Cardiac atrium fibroblast (primary cell): Measurements from ENCODE around the genes KITLG and DUSP6.

DNA sequence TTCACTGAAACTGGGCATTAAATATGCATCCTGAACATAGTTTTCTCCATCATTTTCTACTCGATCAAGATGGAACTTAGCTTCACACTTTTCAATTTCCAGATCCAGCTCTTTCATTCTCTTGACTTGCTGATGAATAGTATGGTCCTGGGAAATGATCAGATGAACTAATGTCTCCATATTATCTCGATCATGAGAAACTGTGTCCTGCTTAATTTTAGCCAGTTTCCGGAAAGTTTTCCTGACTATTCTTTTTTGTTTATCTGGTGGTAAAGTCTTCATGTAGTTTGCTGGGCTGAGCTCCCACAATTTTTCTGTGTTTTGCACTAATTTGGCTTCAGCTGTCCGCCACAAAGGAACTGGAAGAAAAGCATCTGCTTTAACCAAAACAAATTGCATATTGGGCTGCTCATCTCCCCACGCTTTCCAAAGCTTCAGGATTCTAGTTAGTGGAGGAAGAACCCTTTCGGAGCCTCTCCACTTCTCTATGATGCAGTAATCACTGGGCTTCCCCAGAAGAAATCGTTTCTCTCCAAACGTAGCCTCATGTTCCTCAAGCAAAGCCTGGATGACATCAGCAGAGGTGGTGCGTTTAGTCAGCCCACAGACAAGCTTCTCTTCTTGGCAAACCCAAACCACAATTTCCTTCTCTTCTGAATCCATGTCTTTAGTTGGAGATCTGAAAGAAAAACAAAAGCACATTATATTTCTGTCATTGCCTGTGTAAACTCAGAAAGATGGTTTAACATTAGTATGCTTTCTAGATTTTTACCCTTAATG, 30.7 kb downstream of the RASSF9 start:
- RAMPAGE, long total RNA: no peak

- RAMPAGE, long total RNA: no peak
Measured at GRCh38 chr12:86261529-86261926, 5.3 kb upstream of the MGAT4C start.

DNA sequence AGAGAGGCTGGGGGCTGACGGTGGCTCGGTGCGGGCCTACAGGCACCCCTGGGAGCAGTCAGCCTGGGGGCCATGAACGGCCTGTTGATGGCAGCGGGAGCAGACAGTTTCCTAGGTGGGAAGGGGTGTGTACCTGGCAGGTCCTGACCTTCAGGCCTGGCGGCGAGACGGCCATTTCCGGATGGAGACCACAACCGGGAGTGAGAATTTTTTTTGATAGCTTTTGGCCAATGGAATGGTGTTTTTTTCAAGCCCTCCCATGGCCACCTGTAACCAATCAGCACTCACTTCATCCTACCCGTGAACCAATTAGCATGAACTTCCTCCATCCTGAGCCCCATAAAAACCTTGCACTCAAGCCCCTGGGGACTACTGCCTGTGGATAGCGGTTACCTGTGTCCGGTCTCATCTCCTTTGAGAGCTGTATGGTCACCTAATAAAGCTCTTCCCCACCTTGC, 344.9 kb upstream of the MGAT4C start:
- RAMPAGE, long total RNA: no peak

GRCh38 chr12:88419051-88419415, 161.2 kb downstream of the KITLG start:
- RAMPAGE, long total RNA: no peak

- RAMPAGE, long total RNA: no peak
Measured at GRCh38 chr12:88579929-88581116, at the start of gene KITLG. KITLG (minus strand) TSS chr12:88580471.

- RAMPAGE, long total RNA: no peak
Measured at GRCh38 chr12:89212268-89212857, 139.9 kb downstream of the DUSP6 start.

DNA sequence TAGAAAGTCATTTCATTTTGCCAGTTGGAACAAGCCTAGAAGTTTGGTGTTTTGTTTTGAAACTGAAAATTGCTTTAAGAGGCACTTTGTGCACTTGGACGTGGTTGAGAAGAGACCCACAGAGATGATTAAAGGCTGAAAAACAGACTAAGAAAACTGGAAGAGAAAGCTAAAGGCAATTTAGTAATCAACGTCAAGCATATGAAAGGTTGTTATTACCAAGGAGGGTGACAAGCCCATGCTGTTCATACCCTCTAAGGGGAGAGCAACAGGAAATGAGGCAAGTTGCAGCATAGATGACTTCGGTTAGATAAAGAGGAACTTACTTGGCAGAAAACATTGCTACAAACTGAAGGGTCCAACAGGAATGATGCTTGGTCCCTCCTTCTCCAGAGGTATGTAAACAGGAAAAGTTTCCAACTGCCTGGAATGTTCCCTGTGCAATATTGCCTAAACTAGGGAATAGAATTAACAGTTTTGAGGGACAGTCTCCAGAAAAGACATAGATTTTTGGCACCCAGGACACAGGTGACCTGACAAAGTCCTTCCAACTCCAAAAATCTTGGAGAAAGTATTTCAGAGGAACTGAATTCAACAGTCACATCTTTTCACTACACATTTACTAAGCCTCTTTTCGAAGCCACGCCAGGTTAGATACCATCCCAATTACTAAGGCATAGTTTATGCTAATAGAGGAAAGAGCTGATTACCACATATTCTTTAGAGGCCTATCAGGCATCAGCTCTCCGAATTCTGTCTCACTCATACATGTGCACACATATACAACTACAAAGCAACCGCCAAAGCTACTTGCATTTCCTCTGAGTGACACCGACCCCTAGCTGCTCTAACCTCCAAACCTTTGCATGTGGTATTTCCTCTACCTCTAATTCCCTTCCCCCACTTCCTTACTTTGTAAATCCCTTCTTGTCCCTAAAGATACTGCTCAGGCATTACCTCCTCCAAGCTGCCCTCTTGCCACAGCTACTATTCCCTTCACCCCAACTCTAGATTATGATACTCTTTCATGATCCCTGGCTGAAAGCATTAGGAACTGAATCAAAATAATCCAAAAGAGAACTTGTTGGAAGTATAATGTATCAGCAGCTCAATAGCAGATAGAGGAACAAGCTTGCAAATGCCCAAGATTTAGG, 107.4 kb downstream of the DUSP6 start:
- RAMPAGE, long total RNA: no peak

DNA sequence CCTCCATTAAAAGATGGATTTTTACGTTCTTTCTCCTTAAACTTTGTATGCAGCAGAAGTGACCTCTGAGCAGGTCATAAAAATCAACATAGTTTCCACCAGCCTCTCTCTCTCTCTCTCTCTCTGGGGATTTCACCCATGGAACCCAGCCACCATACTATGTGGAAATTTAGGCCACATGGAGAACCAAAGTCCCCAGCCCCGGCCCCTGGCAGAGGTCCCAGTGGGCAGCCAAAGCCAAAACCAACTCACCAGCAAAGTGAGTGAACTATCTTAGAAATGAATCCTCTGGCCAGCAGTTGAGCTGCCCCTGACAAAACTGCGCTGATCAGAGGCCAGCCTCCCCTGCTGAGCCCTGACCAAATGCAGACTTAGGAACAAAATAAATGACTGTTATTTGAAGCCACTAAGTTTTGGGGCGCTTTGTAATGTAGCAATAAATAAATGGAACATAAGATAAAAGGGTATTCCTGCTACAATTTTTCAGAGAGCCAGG, 9.1 kb downstream of the DUSP6 start:
- RAMPAGE, long total RNA: no peak

GRCh38 chr12:89352136-89352574, at the start of gene DUSP6:
DUSP6 (minus strand) TSS chr12:89352501.
- RAMPAGE, long total RNA: start-site peak on the minus strand at chr12:89352494-89352503, 78 and 16 reads in 2 replicates

DNA sequence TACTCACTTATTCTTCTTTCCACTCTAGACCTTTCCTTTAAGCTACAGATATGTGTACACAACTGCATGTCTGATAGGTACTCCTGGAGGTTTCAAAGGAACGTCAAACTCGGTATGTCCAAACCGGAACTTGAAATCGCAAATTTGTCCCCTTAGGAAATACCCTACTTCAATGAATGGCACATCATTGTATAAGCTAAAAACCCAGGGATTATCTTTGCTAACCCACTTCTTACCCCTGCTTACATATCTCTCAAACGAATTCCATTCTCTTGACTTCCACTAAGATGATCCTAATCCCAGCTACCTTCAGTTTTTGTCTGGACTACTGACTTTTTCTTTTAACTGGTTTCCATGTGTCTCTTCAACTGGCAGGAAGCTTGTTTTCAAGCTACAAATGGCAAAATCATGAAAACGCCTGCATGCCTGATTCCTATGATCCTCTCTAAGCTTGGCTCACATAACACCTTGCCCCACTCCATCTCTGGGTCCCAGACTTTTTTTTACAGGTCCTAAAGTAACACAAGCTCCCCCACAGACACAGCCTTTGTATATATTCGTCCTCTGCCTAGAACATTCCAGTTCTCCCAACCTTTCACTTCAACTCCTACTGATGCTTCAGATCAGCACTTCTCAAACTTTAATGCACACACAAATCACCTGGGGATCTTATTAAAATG, 85.7 kb downstream of the GALNT4 start:
- RAMPAGE, long total RNA: no peak

DNA sequence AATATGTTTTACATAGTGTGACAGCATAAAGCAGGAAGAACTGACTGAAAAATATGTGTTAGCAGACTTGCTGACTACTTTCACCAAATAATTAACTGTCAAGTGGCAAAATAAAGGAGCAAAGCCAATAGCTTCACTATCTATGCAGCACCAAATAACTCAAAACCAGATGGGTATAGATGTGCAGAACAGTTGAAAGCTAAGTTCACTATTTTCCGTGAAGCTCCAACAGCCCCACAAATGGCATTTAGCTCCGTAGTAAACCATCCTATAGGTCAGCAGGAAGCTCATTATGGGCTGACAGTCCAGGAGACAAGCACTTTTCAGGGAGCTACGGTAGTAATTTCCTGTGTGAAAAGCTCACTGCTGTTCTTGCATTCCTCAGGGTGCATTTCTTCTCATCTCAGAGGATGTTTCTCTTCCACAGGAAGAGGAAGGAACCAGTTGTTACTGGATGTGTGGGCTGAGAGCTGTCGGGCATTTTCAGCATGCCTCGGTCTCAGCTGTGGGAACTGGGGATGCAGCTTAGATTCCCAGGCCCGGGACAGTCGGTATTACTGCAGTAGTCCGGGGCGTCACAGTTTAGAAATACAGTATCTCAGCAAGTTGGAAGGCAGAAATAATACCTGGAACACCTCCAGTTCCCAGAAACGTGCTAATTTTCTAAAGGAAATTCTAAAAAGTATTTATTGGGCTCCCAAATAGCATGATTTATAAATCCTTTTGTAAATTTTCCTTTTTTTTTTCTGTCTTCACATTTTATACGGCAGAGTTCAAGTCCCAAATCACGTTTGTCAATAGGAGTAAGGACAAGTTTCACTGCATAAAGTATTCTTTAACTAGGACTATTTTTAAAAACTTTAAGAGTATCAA, 72.7 kb downstream of the GALNT4 start:
- RAMPAGE, long total RNA: no peak

- RAMPAGE, long total RNA: no peak
Measured at GRCh38 chr12:89697581-89698086, 11.0 kb downstream of the ATP2B1 start.

- RAMPAGE, long total RNA: no peak
Measured at GRCh38 chr12:89756522-89756985, 47.9 kb upstream of the ATP2B1 start.

DNA sequence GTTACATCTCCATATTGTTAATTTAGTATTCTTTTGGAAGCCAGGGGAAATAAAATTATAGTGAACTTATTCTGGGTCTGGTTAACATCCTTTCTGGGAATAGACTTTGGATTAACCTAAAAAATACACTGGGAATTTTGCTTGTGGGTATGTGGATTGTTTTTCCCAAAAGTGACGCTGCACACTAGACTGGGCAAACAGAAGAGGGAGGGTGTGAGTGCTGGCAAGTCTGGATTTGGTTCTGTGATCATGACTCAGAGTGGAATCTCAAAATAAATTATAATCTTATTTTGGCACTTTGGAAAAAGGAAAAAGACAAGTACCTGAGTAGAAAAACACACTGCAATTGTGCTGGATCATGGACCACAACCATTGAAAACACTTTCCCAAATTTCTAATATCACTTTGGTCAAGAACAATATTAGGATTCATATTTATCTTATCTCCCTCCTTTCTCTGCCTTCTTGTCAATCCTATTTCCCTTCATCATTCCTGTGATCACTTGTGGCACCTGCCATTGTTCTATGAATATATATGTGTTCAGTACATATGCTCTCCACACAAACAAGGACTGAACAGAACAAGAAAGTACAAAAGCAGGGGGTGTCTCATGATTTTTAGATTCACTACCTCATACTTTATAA, 15.3 kb upstream of the LUM start:
- RAMPAGE, long total RNA: no peak

- RAMPAGE, long total RNA: no peak
Measured at GRCh38 chr12:91216733-91217384, 34.2 kb upstream of the DCN start.

DNA sequence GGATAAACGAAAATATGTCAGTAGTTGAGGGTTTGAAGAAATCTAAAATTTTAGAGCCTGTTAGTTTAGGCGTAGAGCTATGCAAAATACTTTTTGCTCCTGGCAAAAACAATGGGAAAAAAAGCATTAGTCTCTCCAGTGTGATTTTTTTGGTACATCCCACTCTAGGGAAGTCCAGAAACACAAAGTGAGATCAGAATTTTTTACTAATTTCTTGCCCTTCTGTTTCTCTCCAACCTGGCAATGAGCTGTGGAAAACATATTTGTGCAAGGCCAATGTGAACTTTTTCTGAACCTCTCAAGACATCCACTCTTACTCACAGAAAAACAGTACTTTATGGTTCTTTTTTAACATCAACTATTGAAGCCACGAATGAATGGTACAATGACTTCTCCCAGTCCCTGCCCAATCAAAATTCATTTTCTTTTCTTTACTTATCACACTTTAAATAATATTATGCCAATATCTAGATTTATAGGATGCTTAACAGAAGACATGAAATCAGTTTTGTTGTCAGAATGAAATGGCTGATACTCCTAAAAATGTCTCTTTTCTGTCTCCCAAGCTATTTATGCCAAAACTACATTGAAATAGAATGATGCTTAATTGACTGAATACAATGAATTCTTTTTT, 57.0 kb upstream of the DCN start:
- RAMPAGE, long total RNA: no peak

- RAMPAGE, long total RNA: no peak
Measured at GRCh38 chr12:91778080-91778463, 367.6 kb downstream of the BTG1 start.

- RAMPAGE, long total RNA: no peak
Measured at GRCh38 chr12:92061631-92062038, 84.0 kb downstream of the BTG1 start.

DNA sequence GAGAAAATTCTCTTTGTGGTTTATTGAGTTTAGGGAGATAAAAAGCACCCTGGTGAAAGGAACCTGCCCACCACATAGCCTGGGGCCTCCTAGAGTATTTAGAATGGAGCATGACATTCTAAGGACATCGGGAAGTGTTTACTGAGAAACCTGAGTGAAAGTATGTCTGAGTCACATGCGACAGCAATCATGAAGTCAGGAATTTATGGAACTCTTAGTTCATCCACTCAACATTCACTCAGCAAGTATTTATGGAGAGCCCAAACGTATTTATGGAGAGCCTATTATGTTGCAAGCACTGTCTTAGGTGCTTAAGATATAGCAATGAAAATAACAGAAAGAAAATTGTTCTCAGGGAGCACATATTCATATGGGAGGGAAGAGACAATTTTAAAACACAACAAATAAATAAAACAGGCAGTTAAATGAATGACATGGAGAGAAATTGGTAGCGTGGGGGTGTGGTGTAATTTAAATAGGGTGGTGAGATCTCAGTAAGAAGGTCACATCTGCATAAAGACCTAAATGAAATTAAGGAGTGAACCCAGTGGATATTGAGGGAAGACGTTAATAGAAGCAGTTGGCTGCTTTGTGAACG, 65.0 kb downstream of the BTG1 start:
- RAMPAGE, long total RNA: no peak

DNA sequence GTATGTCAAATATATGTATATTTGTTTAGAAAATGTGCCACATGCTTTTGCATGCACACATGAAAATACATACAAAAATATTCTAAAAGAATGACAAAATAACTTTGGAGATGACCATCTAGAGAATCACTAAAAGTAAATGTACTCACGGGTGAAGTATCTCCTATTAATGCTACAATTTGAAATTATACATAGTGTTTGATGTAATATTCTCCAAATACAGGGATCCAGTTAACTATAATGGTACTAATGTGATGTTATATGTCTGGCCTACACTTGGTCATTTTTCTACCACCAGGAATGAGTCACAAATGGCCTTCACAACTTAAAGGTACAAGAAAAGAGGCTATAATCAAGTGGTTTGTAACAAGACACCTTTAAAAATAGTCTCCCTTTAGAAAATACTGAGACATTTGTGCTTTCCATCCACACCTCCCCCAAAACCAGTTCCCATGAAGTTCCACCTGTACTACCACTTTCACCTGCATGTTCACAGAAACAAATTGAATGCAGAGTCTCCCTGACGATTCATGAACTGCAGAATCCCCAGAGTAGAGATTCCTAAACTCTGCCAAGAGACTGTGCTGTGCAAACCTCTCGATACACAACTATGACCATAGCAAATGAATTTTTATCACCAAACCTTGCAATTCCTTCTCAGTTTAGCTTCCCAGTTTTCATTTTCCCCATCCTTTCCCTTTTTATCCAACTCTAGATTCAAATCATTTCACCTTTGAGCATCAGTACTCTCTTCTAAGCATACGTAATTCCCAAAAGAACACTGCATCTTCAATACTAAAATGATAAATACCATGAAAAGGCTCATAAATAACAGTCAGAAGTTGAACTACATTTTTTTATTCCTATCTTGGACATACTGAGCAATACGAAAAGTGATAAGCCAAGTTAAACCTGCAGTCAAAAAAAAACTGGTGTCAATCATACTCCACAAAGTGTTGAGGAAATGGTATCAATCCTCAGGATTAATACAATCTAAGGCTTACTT, 5.9 kb downstream of the BTG1 start:
- RAMPAGE, long total RNA: no peak